Mesenchymal stem cell of the bone marrow (primary cell): ENCODE results near the gene GATA2.

GRCh38 chr3:128310708-128311104 lies 156.0 kb downstream of the DNAJB8 start:
- CAGE, long polyA plus RNA: no peak

- CAGE, long polyA plus RNA: no peak
These were observed 150.5 kb downstream of the DNAJB8 start for GRCh38 chr3:128316263-128316556.

DNA sequence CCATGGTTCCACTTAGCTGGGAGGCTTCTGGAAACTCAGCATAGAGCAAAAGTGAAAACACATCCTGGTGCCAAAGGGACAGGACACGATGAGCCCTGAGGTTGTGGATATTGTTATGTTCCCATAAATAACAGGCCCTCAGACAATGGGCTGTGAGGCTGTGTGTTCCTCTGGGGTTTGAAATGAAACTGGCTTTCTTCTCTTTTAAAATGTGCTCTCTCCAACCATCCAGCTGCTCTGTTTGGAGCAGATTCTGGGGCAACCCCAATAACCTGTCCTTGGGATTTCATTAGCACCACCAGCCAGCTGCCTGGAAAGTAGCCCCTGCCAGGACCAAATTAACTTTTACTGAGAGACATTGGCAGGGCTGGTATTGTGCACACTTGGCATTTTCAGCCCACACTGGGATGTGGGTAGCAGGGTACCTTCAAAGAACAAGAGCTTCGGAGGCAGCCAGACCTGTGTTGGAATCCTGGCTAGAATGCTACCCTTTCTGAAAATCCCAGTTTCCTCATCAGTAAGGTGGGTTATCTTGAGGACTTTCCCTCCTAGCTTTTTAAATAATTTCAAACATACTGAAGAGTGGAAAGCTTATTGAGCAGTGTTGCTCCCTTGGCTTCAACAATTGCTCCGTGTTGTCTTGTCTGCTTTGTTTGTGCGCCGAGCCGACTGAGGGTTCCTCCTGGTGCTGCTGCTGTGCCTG lies 97.4 kb downstream of the DNAJB8 start:
- CAGE, long polyA plus RNA: no peak

- CAGE, long polyA plus RNA: no peak
These were observed 53.8 kb downstream of the DNAJB8 start for GRCh38 chr3:128412959-128413292.

- CAGE, long polyA plus RNA: no peak
These were observed 11.2 kb downstream of the GATA2 start for GRCh38 chr3:128481377-128482673.

GRCh38 chr3:128492726-128493508 lies at the start of gene GATA2:
GATA2 (minus strand) TSS chr3:128493201.
- CAGE, long polyA plus RNA: no peak

- CAGE, long polyA plus RNA: no peak
These were observed 10.1 kb upstream of the GATA2 start for GRCh38 chr3:128503044-128503620.

DNA sequence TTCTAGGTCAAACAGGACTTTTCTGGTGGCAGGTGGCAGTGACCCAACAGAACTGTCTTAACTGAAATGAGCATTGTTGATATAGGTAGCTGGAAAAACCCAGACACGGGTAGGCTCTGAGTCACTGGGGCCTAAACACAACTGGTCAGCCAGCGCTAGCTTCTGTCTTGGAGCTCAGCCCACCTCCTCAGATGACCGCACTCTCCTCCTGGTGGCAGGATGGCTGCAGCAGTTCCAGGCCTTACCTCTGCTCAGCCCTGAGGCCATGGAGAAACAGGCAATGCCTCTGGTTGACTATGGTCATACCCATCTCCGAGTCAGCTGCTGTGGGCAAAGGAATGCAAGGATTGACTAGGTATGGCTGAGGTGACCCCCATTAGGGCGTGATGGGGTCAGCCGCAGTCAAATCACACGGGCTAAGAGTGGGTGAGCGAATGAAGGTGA lies 61.1 kb upstream of the GATA2 start:
- CAGE, long polyA plus RNA: no peak

DNA sequence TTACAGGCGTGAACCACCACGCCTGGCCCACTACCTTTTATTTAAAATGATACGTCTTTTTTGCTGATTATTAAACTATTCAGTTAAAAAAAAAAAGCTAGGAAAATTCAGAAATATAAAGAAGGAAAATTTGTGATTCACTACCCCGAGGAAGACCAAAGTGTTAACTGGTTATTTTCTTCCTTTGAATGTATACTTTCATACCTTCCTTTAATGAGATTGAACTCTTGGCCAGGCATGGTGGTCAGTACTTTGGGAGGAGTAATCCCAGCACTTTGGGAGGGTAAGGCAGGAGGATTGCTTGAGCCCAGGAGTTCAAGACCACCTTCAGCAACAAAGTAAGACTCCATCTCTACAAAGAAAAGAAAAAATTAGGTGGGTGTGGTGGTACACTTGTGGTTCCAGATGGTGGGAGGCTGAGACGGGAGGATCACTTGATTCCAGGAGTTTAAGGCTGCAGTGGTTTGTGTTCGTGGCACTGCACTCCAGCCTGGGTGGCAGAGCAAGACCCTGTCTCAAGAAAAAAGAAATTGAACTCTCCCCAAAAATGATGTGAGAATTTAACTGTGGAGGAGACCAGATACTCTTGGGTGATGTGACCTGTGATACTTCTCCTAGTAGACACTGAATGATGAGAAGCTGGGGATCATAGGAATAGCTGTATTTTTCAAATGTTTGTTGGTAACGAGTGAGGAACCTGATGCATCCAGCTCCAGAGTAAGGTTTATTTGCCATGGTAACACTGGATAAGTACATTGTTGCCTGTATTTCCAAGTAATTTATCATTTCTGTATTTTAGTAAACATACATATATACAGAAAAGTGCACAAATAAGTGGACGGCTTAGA lies 6.6 kb downstream of the RAB7A start:
- CAGE, long polyA plus RNA: no peak

GRCh38 chr3:128767035-128767939 lies 41.3 kb downstream of the RAB7A start:
- CAGE, long polyA plus RNA: no peak

DNA sequence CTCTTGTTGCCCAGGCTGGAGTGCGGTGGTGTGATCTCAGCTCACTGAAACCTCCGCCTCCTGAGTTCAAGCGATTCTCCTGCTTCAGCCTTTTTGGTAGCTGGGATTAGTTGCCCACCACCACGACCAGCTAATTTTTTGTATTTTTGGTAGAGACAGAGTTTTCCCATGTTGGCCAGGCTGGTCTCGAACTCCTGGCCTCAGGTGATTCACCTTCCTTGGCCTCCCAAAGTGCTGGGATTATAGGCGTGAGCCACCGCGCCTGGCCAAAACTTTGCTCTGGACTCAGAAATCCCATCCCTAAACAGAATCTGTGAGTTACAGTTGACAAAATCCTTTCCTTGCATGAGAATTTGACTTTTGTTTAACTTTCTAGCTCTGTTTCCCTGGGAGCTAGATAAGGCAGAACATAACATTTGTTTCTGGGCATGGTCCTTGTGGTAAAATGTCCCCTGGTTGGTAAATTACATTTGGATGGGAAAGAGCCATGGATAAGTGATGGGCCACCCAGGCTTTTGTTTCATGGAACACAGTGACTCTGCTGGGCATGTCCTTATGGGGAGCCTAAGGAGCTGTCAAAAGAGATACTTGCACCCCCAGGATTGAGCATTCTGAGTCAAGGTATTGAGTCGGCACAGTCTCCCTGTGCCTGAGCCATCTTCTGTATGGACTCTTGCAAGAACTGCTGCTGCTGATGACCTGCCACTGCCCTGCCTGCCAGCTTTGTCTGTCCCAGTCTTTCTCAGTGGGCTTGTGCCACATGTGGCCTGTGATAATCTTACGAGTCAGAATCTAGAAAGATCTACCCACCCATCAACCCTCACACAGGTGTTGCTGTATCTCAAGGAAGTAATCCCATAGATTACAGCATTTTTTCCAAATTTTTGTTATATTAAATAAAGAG lies 65.4 kb downstream of the RAB7A start:
- CAGE, long polyA plus RNA: no peak

GRCh38 chr3:128845621-128846859 lies 33.4 kb upstream of the ACAD9 start:
- CAGE, long polyA plus RNA: no peak

DNA sequence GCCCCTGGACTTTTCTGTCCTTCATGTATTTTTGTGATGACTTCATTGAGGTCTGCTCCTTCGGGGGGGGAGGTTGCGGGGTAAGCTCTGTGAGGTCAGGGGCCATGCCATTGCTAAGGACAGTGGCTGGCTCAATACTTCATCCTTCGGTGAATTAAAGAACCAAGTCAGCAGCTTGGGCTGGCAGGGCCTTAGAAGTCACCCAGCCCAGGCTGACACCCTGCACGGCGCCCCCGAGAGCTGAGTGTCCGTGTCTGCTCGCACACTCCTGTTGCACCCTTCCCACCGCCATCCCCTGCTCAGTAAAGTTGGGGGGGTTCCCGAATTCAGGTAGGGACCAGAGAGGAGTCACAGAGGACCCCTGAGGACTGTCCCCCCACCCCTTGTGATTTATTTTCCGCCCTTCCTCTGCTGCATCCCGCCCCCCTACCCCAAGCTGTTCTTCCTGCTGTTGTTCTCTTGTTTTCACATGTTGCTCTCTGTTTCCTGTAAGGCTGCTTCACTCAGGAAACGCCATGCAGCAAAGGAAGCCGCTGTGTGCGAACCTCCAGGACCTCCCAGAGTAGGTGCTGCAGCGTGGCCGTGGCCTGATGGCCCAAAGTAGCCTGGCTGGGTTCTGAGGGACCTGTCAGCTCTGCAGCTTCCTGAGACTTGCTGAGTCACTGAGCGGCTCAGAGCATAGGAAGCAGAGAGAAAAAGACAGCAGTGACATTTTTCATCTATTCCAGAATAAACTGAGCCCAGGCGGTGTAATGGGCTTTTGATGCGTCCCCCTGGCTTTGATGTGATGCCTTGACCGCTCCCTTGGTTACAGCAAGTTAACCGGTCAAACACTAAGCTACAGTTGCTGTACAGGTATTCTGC lies 14.5 kb downstream of the EFCC1 start:
- CAGE, long polyA plus RNA: no peak

DNA sequence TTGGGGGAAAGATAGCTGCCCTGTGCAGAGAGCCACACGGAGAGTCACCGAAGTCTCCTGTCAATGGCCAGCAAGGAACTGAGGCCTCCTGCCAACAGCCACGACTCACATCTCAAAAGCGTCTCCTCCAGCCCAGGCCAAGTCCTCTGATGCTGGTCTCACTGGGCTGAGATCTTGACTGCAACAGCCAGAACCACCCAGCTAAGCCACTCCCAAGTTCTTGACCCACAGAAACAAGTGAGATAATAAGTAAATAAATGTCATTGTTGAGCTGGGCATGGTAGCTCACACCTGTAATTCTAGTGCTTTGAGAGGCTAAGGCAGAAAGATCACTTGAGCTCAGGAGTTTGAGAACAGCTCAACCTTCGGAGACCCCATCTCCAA lies 8.5 kb upstream of the GP9 start:
- CAGE, long polyA plus RNA: no peak

DNA sequence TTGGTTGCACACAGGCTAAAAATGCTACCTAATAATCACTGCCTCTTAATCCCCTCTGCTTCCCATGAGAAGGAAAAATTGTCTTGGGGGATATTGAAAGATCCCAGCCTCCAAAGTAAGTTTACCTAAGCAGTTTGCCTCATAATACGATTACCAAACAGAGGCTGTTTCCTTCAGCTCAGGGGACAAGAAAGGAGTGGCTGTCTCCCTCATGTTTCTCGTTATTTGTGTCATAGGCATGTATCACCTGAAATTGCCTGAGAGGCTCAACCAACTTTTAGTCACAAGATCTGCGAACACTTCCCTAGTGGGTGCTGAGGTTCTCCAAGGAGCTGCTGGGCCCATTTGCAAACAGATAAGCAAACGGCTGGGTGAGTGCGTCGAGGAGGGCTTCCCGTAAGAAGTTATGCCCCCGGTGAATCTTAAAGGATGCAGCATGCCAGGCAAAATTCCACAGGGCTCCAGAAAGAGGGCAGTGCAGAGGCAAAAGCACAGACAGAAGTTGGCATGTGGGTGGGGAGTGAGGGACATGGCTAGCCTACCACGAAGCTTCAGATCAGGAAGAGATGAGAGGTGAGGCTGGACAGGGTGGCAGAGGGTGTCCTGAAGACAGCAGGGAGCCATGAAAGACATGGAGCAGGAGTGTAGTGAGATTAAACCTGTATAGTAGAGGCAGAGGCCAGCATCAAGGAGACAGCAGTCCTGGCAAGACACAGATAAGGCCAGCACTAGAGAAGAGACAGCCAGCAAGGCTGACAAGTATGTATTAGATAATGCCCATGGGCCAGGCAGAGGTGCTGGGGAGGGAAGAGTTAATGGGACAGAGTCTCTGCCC lies 4.0 kb upstream of the GP9 start:
- CAGE, long polyA plus RNA: no peak

- CAGE, long polyA plus RNA: no peak
These were observed 26.8 kb downstream of the GP9 start for GRCh38 chr3:129087365-129087818.

DNA sequence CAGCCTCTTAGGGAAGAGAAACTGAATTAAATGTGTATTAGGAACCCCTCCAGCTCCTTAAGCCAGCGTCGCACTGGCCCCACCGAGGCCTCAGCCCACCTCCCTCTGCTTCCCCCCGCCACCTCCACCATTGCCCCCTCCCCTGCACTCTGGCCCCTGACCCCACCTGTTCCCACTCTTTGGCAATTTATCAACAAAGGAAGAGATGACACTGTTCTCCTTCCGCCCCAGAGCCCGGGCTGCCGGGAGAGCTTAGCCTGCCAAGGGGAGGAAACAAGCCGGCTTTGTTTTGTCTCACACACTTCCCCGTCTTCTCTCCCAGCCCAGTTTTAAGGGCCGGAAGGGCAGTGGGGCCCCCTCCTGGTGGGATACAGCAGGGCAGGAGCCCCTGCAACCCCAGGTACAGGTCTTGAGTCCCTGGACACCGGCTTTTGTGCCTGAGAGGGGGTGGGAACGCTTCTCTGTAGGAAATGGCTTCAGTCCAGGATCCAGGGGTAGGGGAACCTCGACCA lies 27.3 kb downstream of the GP9 start:
- CAGE, long polyA plus RNA: no peak

DNA sequence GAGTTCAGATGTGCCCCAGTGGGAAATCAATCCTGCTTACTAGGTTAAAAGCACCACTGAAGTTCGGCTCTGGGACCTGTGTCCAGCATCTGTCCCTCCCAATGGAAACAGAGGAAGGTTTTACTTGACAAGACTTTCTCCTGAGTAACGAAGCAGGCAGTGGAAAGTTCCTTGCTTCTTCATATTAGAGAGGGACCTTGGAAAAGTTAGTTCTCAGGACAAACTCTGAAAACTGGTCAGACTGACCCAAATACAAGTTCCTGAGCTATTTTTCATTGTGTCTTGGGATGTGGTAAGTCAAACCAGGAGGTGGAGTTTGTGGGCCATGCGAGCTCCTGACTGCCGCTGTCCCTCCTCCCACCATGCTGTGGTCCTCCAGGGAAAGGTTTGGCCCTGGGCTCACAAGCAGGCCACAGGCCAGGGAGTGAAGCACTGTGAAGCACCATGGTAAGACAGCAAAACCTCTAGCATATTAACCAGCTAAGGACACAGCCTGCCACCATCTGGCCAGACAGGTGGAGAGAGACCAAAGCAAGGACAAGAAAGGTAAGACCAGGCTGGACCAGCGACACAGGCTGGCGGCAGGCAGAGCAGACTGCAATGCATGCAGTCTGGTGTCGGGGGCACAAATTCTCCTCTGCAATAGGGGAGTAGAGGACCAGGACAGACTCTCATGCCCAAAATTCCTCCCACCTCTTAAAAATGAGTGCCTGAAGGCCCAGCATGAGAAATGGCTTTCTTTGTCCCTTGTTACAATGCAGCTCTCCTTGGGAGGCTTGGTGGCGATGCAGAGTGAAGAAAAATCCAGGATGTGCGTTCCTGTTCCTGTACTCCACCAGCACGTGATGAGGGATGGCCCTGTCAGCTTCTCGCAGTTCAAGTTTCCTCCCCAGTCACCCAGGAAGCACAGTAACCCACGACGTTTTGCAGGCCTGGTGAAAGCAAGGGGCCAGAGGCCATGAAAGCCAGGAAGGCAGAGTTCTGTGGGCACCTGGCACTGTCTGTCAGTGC lies 15.2 kb downstream of the RAB43 start:
- CAGE, long polyA plus RNA: no peak

- CAGE, long polyA plus RNA: no peak
These were observed 13.7 kb downstream of the RAB43 start for GRCh38 chr3:129107748-129108504.

DNA sequence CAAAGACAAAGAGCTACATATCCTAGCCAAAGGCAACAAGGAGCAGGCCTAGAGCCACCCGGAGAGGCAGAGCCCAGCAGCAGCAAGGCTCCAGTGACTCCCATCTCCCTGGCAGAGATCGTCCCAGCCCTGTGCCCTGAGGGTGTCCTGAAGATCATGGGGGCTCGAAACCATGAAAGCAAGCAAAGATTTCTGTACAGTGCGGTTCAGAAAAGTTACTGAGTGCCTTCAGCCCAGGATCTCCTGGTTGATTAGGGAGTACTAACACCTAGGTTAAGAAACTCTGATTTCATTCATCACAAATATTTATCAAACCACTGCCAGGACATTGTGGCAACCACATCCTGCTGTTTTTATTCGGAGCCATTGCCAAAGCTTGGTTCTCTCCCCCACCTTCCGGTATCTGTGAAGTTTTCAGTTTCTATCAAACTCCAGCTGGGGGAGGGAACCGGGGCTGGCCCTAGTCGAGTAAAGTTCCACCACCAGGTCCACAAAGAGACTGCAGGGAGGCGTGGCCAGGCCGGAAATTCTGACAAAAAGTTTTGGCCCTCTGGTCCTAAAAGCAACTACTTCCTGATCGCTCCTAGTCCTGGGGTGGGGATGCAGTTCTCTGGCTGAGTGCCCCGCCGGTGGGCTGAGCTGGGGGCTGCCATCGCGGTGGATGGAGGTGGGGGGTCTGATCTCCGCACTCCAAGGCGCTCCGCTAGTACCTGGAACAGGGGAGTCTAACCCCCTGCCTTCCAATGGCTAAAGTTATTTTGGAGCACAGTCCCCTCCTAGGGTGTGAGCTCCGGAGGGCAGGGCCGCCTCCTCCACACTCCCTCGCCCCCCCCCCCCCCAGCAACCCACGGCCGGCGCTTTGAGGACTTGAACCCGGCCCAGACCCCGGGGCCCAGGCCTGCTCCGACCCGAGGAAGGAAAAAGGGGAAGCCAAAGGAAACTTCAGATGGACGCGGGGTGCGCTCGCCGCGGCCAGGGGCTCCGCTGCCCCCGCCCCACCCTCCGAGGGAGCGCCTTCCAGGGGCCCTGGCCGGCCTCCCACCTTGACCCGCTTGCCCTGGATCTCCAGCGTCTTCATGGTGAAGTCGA lies 1.0 kb downstream of the RAB43 start:
- CAGE, long polyA plus RNA: no peak